Mesothelial cell of epicardium (in vitro differentiated cells): Measurements from ENCODE around the gene MCFD2.

DNA sequence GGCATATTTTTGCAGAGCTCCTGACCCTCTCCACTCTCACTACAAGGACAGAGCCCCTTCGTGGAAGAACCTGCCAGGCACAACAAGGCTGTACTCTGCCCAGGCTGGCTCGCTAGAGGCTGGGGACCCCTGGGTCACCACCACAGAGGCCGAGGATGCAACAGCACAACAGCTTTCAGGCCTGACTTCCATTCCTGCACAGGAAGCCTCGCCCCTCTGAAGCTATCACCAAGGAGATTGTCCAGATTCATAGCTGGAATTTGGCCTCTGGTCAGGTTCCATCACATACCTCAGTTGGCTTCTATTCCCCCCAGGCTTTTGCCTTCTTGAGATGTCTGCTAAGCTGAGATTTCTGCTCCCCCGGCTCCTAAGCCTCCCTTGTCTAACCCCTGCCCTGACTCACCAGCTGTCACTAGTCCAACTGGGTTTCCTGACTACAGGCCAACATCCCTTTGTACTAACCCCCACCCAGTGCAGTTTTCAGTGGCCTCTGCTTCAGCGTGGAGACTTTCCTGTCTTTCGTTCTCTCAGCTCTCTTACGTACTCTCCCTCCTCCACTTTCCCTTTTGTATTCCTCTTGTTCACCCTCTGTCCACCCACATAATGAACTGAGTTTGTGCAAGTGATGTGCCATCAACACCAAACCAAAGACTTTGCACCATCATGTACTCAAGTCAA is 132.4 kb upstream of the EPAS1 start:
- PRO-cap: no peak

DNA sequence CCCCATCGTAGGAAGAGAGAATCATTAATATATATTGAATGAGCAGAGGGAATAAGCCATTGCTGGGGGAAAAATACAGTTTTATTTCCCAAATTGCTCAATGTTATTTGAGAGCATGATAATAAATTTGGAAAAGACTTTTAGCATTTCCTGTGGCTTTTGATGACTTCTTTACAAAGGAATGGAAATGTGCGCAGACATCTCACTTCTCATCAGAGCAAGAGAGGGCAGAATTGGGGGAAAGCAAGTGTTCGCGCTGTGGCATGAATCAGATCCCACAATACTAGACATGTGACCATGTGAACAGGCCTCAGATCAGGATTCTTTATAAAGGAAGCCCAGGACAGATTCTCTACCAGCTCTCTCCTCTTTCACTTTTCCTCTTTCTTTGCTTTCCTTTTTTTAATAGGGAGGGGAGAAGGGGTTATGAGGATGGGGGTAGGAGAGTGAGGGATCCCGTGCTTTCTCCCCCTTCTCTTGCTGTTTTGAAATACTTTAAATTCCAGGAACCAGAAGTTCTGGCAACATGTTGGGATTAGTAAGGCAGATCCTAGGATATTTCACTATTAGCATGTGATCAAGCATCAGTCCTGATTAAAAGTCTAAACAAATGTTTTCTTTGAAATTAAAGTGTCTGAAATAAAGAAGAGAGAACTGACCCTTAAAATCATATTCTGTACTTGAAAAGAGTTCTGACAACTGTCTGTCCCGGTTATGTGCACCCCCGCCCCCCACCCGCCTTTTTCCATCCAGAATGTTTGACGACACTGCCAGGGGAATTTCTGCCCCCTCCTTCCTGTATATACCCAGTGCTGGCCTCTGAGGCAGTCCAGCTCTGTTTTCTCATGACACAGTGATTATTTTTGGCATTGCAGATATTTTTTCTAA is 37.7 kb downstream of the EPAS1 start:
- PRO-cap: no peak

- PRO-cap: no peak
Measured at GRCh38 chr2:46376326-46377189, 79.4 kb downstream of the EPAS1 start.

- PRO-cap: no peak
Measured at GRCh38 chr2:46381478-46381847, 84.3 kb downstream of the EPAS1 start.

GRCh38 chr2:46428635-46429499 is 113.4 kb upstream of the RHOQ start:
- PRO-cap: no peak

GRCh38 chr2:46545215-46545810 is 2.9 kb upstream of the ATP6V1E2 start:
- PRO-cap: no peak

- PRO-cap: no peak
Measured at GRCh38 chr2:46547680-46548802, 5.7 kb upstream of the ATP6V1E2 start.

DNA sequence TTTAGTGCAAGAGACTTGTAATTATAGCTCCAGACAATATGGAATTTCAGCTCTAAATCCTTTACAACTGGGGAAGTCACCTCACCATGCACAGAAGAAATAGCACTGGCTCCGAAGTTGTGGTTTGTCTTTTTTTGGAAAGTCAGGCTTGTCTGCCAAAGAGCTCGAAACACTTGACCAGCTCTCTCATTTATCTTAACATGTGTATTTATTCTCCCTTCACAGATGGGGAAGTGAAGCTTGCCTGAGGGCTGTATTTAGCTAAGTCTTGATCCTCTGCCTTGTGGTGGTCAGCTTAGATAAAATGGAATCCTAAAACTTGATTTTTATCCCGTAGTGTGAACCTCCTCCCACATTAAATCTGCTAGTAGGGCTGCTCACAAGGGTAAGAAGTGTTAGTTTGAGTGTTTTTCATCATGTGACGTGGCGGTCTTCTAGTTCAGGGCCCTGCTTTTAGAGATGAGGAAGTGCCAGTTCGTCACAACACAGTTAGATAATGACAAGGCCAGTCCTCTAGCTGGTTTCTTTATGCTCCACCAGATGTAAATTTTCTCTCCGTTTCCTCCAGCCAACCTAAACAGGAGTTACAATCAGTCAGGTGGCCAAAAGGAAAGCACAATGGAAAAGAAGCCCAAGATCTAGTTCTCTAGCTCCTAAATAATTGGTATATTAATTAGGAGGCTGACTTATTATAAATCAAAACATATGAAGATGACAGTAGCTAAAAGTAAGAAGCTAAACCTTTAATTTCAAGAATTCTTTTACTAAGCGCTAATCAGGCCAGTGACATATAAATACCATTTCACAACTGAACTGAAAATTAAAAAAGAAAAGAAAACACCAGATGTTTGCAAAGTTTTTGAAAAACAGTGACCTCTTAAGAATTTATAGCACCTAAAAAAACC is 26.9 kb upstream of the ATP6V1E2 start:
- PRO-cap: no peak

DNA sequence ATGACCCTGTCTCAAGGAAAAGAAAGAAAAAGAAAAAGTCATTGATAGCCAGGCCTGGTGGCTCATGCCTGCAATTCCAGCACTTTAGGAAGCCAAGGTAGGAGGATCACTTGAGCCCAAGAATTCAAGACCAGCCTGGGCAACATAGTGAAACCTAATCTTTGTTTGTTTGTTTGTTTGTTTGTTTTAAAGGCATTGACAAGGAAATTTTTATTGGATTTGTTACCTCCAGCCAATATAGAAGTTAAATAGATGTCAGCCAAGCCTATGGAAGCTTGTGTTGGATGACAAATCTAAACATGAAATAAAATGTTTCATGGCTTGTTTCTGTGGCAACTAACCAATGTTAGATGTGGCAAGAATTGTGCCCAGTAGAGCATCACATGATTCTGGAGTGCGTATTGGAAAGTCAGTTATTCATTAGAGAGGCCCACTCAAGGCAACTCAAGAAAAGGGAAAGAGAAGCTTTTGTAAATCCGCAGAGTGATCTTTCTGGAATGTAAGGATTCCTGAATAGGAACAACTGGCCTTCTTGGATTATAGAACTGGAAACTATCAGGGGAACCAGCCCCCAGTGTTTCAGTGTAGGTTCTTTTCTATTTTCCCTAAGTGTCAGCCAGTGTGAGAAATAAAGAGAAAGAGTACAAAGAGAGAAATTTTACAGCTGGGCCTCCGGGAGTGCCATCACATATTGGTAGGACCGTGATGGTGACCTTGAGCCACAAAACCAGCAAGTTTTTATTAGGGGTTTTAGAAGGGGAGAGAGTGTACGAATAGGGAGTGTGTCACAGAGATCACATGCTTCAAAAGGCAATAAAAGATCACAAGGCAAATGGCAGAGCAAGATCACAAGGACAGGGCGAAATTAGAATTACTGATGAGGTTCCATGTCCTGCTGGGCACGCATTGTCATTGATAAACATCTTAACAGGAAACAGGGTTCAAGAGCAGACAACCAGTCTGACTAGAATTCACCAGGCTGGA is 25.3 kb downstream of the CRIPT start:
- PRO-cap: no peak

GRCh38 chr2:46760263-46761148 is 61.4 kb downstream of the SOCS5 start:
- PRO-cap: no peak

DNA sequence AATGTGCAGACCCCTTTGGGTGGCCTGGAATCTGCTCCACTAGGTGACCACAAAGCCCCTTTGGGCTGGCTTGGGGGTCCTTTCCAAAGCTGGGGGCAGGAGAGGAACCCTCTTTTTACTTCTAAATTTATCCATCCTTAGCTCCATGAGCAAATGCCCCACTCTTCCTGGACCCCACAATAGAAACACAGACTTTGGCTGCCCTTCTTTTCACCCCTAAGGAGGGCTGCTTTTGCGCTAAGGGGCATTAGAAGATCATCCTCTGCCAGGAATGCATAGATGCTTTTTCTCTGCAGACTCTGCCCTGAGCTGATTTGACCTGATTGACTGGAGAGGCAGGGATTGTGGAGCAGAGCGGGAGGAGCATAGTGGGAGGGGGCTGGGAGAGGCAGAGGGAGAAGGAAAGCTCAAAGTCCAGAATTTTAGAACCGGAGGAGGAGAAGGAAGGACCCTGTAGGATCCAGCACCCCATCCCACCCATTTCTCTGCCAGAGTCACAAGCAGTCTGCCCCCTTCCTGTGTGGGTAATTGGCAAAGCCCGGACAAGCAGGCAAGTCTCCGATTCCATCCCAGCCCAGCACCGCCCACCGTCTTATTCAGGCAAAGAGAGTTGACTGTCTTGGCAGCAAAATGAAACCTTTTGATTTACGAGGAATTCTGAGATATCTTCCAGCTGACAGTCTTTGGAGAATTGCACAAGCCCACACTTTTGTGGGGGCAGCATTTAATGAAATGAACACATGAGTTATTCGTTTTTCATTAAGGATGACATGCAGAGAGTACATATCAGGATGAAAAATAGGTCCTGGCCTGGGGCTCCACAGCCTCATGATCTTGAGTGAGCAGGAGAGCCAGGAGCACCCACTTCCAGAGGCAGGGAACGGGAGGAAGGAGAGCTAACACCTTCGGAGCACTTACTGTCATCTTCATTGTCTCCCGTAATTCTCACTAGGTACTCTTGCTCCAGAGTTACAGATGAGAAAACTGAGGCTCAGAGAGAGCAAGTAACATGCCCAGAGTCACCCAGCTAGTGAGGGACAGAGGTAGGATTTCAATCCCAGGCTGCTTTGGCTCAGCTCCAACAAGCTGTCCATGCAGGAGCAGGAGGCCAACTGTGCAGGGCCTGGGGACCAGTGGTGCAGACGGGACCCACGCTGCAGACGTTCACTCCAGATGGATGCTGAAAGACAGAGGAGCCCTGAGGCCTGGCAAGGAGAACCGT is 103.1 kb downstream of the MCFD2 start:
- PRO-cap: no peak

DNA sequence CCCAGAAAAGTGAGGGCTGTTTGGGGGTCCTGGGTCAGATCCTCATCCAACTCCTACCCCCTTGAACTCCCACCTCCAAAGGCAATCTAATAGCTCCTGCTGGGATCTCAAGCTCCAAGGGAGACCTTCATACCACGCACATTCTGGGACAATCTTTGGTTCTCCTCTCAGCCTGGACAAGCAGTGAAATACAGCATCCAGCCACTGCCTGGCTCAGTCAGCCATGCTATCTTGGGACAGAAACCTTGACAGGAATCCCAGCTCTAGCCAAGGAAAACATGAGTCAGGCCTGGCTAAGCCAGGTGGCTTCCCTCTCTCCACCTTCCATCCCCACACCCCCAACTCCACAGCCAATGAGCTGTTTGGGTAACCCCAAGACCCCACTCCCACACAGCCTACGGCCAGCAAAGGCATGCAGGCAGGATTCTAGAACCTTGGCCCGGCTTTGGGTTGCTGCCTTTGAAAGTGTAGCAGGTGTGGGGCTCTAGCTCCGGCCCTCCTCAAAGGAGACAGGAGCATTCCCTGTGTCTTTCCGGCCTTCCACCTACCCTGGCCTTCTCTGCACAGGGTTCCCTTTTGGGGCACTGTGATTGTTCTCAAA is 64.9 kb downstream of the MCFD2 start:
- PRO-cap: no peak

- PRO-cap: bidirectional peak, plus-strand start at chr2:46916080, minus-strand start at chr2:46915789
Measured at GRCh38 chr2:46915617-46916552, at the start of gene MCFD2. TSS of gene MCFD2 (minus strand) at chr2:46915806.

GRCh38 chr2:46995645-46996251 is 54.7 kb downstream of the TTC7A start:
- PRO-cap: no peak

DNA sequence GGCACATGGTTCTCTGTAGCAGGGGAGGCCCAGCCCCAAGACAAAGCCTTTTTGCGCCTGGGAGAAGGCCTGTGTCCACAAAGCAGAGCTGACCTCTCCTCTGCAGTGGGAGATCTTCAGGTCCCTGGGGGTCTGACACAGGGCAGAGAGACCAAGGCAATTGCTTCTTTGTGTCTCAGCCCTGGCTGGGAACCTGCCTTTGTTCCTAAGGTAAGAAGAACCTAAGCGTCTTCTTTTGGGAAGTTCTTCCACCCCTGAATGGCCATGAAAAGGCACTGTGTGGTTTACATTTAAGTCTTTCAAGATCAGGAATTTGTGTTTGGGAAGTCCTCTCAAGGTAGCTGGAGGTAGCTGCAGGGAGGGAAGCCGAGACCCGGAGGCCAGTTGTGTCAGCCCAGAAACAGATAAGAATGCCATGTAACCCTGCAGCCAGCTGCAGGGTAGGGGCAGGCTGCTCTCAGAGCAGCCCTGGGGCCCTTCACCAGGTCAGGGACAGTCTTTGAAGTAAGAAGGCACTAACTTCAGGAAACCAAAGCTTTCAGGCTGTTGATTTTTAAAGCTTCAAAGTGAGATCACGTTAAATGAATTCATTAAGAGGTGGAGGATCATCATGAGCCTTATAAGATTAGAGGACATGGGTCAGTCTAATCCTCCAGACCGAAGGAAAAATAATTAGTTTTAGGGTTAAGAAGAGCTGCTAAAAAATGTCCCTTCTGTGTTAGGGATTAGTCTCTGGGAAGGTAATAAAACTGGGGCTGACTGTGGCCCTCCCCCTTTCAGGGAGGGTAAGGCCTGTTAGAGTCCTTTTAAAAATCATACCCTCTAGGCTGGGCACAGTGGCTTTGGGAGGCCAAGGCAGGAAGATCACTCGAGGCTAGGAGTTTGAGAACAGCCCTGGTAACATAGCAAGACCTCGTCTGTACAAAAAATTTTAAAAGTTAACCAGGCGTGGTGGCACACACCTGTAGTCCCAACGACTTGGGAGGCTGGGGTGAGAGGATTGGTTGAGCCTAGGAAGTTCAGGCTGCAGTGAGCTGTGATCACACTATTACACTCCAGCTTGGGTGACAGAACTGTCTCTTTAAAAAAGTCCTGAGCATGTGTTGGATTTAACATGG is 95.1 kb downstream of the TTC7A start:
- PRO-cap: no peak

DNA sequence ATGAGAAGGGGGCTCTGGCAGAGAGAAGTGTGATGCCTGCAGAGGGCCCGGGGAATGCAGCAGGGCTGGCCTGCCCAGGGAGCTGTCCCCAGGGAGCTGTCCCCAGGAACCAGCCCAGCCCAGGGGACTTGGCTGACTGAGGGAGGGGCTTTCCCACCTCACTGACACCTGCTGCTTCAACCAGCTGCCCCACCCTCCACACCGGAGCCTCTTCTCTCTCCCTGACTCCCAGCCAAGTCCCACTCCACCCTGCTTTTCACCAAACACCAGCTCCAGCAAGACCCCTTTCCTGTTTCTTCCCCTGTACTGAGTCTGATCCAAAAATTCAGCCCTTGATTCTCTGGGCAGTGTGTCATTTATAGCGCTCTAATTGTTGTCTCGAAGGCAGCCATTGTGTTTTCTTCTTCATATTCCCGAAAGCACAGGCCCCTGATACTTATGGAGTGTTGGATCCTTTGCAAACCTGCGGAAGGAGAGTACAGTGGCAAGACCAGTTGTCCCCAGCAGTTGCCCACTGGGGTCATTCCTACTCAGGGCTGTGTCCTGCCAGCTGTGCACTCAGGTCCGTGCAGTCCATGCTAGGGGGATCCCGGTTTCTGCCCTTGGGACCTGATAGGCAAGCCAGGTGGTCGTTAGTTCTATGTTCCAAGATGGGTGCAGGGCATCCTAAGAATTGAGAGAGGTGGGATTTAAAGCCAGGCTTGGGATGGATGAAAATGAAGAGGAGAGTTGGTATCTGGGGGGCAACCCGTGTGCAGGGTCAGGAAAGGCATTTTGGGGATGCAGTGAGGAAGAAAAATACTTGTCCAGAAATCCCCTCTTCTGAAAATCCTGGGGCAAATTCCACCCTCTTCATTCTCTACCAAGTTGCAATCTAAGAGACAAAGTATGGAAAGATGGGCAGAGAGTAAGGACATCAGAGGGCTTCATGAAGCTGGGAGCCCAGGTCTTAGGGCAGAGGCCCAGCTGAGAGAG is 103.2 kb downstream of the TTC7A start:
- PRO-cap: no peak

DNA sequence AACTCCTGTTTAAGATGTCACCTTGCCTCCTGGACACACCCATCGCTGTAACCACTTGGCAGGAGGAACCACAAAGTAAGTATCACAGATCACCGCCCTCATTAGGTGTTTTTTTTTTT is 1.5 kb downstream of the CALM2 start:
- PRO-cap: no peak

DNA sequence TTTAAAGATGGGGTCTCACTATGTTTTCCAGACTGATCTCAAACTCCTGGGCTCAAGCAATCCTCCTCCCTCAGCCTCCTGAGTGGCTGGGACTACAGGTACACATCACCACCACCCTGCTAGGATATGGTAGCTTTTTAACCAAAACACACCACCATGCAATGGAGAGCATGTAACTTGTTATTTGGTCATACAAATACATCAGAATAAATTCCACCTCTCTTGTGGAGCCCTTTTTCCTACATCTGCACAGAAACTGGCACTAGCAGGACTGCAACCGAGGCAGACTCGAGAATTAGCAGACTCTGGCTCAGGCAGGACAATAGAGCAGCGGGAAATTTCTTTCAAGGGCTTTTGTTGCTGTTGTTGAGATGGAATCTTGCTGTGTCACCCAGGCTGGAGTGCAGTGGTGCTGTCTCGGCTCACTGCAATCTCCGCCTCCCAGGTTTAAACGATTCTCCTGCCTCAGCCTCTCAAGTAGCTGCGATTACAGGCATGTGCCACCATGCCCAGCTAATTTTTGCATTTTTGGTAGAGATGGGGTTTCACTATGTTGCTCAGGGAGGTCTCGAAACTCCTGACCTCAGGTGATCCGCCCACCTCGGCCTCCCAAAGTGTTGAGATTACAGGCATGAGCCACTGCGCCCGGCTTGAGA is 34.8 kb upstream of the EPCAM start:
- PRO-cap: no peak

GRCh38 chr2:47872039-47872424 is 34.3 kb downstream of the FBXO11 start:
- PRO-cap: no peak

GRCh38 chr2:47878880-47879712 is 27.2 kb downstream of the FBXO11 start:
- PRO-cap: no peak